ENCODE results near the genes UPF3B and RHOXF1.

DNA sequence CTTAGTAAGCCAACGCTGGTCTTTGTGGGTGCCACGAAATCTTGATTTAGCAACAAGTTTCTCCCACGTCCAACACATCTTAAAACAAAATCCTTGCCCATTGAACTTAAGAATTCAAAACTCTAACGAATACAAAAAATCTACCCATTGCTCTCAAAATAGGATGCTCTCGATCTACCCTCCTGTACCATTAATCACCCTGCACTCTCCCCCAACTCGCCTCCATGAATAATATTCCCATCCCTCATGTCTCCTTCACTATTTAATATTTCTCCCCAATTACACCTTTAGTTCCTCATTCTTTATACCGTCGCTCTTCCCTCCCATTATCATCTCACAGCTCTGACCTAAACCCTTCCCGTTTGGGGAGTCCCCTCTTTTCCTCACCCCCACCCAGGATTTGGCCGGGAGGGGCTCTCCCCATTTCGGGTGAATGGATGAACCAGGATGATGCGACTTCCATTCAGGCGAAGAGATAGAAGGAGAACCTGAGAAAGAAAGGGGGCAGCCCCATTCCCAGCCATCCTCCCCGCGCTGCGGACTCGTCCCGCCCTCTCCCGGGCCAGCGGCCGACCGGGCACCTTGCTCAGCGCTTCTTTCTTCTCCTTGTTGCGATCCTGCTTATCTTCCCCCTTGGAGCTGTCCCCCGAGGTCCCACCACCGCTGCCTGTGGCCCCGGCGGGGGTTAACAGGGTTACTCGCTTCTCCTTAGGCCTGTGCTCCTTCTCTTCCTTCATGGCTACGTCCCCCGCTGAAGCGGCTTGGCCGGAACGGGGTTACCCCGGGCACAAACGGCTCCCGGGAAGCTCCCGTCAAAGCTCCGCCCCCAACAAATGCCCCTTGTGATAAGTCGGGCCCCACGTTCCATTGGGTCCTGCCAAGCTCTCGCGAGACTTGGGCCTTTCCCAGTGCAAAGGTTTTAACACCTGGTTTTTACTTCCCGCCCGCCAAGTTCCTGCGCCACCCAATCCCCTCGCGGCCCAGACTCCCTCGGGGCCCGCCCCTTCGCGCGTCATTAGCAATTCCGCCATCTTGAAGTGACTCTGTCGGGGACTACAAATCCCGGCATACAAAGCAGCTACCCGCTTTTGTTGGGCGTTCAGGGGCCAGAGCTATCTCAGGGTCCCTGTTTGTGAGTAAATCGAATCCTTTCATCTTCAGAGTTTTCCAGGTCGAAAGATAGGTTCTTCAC, at the start of gene UPF3B:
Gene UPF3B, minus strand, starts transcription at position 772 of the 1,192 bp plus-strand sequence.
- RRBS = 6% methylated on average over 7 of the region's 60 CpGs

DNA sequence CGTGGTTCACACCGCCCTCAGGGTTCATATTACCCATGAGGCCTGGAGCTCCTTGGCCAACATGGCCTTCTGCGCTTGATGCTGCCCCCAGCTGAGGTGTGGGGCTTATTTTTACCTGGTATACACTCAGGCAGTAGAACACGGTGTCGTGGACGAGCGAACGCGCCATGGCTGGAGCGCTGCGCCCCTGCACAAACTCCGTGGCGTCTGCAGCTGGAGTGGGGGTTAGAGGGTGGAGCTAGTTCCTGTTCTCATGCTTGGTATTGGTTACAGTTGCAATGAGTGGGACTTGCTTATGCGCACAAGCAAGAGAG, at the start of gene RHOXF1:
Gene RHOXF1, minus strand, starts transcription at position 220 of the 314 bp plus-strand sequence.
- RRBS = no CpG with 5 or more reads among the region's 14 CpGs

- RRBS = 70% methylated on average over 2 of the region's 57 CpGs
These were observed 5.8 kb upstream of the ZBTB33 start for GRCh38 chrX:120244480-120245545.

DNA sequence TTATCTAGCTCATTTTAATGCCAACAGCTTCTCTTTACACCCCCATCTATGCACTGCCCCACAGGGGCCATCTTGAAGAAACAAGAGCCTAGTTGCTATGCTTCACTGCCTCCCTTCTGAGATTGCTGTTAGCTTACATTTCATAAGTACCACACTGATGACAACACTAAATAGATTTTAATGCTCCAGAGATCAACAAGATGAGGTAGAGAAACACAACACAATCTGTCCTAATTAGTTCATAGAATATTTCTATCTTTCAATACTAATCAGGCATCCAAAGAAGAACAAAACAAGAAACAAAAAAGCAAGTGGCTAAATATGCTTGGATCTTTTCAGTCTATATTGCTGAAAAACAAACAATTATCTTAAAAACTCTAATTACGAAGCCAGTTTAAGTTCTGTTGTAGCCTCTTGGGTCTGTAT, 38.8 kb downstream of the LAMP2 start:
- RRBS = no CpG with 5 or more reads among the region's 1 CpG

GRCh38 chrX:120438701-120439156, 30.4 kb downstream of the LAMP2 start:
- RRBS = no CpG with 5 or more reads among the region's 3 CpGs

DNA sequence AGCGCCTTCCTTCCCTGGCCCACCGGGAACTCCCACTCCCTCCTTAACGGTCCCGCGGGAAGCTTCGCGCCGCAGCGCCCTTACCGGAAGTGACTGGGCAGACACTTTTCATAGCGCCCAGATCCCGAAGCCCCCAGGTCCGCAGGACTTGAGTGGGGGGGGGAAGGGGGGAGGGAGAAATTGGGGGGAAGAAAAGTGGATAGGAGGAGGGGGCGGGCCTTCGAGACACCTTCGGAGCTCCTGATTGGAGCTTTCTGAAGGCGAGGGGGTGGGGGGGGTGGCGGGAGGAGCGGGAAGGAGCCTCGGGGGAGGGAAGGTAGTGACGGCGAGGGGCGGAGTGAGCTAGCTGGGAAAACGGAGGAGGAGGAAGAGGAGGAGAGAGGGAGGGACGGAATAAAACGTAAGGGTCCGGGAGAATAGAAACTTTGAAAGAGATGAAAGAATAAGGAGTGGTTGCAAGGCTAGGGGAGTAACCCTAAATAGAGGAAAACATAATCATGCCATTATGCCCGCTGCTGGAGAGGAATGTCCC, 592 bp upstream of the CUL4B start:
- RRBS = 2% methylated on average over 9 of the region's 28 CpGs

GRCh38 chrX:120761720-120762311, 113.8 kb downstream of the CT47B1 start:
- RRBS = no CpG with 5 or more reads among the region's 4 CpGs

DNA sequence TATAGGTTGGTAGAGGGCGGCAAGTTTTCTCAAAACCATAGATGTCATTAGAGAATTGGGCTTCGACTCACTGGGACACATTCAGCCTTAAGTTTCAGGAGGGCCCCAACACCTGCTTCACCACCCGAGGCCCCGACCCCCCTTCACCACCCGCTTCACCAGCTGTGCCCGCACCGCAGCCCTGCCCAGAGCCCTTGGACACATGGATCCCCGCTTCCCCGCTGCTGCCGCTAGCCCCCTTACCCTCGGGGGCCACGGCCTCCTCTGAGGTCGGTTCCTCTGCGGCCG, 1.1 kb downstream of the CT47B1 start:
- RRBS = no CpG with 5 or more reads among the region's 15 CpGs

- RRBS = 11% methylated on average over 3 of the region's 24 CpGs
These were observed 614 bp downstream of the GRIA3 start for GRCh38 chrX:123184704-123185079.

- RRBS = no CpG with 5 or more reads among the region's 4 CpGs
These were observed 17.5 kb downstream of the GRIA3 start for GRCh38 chrX:123201566-123201947.

- RRBS = no CpG with 5 or more reads among the region's 15 CpGs
These were observed 734 bp downstream of the STAG2 start for GRCh38 chrX:123962262-123962618.

DNA sequence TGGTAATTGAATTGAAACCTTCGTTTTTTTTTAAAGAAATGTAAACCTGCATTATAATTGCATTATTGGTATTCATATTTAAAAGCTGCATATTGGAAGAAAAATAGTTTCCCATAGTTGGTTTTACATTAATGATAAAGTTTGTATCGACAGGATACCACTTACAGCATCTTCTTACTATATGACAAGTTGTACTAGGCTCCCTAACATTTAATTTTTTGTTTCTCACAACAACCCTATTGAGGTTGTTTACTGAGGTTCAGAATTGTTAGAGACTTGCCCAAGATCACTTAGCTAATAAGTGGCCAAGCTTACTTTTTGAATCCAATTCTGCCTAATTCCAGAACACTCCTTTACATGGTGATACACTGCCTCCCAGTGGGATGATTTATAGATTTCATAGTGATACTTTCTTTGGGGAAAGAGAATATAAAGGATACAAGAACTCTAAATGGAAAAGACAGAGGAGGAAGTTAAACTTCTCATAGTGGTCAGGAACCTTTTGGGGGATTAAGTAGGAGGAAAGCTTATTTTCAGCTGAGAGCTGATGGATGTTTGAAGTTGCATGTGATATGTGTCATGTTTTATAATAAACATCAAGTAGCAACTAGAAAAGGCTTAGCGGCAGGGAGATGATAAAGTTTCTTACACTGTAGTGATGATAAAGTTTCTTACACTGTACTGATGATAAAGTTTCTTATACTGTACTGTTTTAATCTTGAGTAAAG, 15.2 kb downstream of the STAG2 start:
- RRBS = no CpG with 5 or more reads among the region's 3 CpGs

DNA sequence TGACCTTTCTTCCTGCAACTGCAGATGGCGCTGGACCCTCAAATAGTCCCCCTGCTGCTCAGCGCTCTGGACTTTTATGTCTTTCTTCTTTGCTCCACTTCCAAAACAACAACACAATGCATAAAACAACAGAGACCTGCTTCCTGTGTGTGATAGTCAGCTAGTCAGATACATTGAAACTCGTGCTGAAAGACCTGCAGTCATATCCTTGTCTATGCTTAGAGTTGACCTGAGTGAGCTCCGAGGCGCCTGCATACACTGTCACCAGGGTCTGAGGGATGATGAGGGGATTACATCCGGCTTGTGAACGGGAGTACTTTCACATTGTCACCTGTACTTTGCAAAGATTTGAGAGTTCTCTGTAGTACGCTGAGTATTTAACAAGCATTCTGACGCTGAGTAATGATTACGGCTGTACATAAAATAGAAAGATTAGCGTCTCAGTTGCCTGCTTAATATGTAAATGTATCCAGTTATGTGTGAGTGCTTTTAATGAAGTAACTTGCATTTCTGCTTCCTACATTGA, 108.8 kb upstream of the TEX13D start:
- RRBS = no CpG with 5 or more reads among the region's 11 CpGs

- RRBS = no CpG with 5 or more reads among the region's 3 CpGs
These were observed 279.7 kb downstream of the SH2D1A start for GRCh38 chrX:124626094-124626380.

- RRBS = no CpG with 5 or more reads among the region's 16 CpGs
These were observed 117.2 kb upstream of the TEX13C start for GRCh38 chrX:125202510-125202926.

DNA sequence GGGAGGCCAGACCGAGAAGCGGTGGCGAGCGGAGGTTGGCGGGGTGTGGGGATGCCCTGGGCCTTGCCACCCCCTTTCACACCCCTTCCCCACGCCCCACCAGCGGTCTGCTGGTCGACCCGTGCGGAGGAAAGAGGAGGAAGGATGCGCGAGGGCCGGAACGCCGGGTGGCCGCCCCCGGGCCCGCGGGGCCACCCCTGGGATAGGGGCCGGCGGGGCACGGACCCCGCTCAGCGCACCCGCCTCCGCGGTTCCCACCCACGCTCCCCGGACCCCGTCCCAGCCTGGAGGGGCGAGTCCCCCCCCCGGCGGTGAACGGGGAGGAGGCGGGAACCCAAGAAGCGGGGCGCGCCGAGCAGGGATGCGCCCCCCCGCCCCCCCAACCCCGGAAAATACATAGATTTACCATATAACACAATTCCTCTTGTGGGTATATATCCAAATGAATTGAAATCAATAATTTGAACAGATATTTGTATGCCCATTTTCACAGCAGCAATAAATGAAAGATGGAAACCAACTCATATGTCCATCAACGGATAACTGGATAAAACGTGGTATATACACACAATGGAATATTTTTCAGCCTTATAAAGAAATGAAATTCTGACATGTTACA, 28.4 kb upstream of the DCAF12L1 start:
- RRBS = no CpG with 5 or more reads among the region's 44 CpGs

DNA sequence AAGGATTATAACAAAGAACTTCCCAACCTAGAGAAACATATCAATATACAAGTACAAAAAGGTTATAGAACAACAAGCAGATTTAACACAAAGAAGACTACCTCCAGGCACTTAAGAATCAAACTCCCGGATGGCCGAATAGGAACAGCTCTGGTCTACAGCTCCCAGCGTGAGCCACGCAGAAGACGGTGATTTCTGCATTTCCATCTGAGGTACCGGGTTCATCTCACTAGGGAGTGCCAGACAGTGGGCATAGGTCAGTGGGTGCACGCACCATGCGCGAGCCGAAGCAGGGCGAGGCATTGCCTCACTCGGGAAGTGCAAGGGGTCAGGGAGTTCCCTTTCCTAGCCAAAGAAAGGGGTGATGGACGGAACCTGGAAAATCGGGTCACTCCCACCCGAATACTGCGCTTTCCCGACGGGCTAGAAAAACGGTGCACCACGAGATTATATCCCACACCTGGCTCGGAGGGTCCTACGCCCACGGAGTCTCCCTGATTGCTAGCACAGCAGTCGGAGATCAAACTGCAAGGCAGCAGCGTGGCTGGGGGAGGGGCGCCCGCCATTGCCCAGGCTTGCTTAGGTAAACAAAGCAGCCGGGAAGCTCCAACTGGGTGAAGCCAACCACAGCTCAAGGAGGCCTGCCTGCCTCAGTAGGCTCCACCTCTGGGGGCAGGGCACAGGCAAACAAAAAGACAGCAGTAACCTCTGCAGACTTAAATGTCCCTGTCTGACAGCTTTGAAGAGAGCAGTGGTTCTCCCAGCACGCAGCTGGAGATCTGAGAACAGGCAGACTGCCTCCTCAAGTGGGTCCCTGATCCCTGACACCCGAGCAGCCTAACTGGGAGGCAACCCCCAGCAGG, 186.1 kb downstream of the SMARCA1 start:
- RRBS = 48% methylated on average over 2 of the region's 30 CpGs

DNA sequence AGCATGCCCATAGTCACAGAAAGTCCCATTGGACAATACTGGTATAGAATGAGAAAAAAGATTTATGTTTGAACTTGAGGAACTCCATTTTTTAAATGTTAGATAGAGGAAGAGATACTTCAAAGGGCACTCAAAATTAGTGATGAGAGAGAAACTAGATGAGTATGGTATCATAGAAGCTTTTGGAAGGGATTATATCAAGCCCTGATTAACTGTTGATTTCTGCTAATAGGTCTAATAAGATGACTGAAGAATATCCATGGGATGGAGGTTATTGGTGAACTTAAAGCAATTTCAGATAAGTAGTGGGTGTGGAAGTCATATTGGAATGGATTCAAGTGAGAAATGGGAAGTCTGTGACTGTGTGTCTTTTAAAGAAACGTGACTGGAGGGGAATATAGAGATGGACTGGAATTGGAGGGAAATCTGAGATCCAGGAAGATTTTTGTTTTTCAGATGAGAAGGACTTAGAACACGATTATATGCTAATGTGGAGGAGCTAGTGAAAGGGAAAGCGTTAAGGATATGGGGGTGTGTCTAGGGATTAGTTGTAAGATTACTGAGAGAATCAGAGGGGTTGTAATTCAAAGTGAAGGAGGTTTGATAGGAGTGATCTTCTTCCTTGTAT, 13.1 kb downstream of the OCRL start:
- RRBS = no CpG with 5 or more reads among the region's 3 CpGs

- RRBS = no CpG with 5 or more reads among the region's 10 CpGs
These were observed 17.1 kb downstream of the XPNPEP2 start for GRCh38 chrX:129755824-129756253.

DNA sequence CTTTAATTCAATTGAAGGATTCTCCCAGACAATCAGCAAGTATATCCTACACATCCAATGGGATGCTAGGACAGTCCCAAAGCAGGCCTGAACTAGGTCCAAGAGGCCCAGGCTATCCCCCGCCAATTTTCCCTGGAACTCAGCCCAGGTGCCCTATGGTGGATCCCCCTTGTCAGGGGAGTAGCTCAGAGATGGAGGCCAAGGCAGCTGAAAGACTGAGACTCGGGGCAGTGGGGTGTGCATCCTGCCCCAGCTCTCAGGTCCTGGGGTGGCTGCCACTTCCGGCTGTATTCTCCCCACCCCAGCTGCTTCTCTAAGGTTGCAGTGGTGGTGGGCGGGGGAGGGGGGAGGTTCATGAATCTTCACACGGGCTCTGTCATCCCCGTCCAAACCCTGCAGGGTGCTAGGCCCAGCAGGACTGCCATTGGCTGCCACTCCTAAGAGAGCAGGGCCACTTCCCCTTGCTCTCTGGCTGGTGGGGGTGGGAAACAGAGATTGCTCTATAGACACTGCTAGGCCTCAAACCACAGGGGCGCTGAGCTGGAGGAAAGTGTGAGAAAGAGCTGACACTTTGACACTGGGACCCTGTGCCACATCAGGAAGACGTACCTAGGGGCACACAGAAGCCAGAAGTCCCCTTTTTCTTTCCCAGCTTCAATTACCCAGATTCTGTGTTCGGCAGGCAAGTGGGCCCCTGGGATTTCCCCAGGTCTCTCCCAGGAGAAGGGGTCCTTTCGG, 1.5 kb downstream of the SASH3 start:
- RRBS = no CpG with 5 or more reads among the region's 10 CpGs

Measured in Jurkat, Clone E6-1 (cell line).